Umbilical cord (tissue), 2 donors: Measurements from ENCODE around the gene PGA4.

DNA sequence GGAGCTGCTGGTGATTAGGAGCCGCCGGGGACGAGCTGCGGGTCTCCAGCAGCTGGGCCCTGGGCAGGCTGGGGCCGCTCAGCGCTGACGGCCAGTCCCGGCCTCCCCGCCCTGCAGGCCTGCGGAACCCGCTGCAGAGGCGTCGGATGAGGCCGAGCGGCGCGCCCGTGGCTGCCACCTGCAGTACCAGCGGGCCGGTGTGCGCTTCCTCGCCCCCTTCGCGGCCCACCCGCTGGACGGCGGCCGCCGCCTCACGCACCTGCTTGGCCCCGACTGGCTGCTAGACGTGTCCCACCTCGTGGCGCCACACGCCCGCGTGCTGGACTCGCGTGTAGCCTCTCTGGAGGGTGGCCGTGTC is 10.1 kb downstream of the TMEM132A start:
- RAMPAGE, long total RNA, result no peak

DNA sequence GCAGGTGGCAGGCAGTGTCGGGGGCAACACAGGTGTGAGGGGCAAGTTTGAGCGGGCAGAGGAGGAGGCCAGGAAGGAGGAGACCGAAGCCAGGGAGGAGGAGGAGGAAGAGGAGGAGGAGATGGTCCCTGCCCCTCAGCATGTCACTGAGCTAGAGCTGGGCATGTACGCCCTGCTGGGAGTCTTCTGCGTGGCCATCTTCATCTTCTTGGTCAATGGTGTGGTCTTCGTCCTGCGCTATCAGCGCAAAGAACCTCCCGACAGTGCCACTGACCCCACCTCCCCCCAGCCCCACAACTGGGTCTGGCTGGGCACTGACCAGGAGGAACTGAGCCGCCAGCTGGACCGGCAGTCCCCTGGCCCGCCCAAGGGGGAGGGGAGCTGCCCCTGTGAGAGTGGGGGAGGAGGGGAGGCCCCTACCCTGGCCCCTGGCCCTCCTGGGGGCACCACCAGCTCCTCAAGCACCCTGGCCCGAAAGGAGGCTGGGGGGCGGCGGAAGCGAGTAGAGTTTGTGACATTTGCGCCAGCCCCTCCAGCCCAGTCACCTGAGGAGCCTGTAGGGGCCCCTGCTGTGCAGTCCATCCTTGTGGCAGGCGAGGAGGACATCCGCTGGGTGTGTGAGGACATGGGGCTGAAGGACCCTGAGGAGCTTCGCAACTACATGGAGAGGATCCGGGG is 12.1 kb downstream of the TMEM132A start:
- RAMPAGE, long total RNA, result no peak

DNA sequence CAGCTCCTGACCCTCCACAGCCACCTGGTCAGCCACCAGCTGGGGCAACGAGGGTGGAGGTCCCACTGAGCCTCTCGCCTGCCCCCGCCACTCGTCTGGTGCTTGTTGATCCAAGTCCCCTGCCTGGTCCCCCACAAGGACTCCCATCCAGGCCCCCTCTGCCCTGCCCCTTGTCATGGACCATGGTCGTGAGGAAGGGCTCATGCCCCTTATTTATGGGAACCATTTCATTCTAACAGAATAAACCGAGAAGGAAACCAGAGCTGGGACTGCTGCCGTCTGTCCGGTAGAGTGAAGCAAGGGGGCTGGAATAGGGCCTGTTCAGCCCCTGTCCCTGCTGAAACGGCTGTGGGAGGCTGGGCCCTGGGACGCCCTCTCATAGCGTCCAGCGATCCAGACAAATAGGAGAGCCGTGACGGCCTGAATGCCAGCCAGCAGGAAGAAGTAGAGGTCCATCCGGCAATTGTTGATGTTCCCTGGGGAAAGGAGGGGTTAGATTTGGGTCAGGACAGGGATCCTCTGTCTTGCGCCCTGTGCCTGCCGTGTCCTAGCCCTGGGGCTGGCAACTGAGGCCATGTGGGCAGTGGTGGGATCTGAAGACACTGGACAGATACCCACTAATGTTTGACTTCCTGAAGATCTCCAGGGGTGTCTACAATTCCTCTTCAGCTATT is 12.8 kb downstream of the TMEM132A start:
- RAMPAGE, long total RNA, result no peak

DNA sequence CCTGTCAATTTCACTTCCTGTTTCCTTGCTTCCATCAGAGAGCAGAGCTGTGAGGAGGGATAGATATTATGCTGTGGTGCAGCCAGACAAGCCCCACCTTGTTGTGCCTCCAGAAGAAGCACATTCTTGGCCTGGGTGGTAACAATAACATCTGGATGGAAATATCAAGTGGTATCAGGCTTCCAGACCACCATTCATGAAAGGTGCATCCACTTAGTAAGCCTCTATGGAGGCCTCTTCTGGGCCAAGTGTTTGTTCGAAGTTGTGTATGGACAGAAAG is 40.7 kb upstream of the CD5 start:
- RAMPAGE, long total RNA, result no peak

DNA sequence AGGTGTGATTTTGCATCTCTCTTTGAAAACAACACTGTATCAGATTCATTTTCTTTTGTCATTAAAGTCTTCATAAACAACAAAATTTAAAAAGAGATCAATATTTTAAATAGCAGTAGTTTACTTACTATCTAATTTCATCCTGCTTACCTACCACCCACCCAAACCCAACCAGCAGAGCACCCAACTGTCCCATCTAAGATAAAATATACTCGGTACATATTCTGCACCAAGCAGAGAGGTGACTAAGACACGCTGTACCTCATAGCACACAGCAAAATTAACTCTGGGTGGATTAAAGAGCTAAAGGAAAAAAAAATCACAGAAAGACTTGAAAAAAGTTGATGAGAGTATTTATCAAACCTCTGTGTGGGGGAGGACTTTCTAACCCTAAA is 25.9 kb upstream of the CD5 start:
- RAMPAGE, long total RNA, result no peak

DNA sequence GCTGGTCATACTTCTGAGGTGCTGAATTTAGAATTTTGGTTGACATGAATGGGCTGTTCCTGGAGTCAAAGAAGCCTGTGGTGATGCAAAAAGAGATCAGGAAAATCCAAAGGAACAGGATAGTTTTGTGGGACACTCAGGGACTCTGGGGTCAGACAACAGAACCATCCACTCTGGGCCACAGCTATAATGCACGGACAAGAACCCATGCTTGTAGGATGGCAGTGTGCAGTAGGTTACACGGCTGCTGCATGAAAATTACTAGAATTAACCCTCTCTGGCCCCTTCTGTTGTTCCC is 22.2 kb upstream of the CD5 start:
- RAMPAGE, long total RNA, result no peak

DNA sequence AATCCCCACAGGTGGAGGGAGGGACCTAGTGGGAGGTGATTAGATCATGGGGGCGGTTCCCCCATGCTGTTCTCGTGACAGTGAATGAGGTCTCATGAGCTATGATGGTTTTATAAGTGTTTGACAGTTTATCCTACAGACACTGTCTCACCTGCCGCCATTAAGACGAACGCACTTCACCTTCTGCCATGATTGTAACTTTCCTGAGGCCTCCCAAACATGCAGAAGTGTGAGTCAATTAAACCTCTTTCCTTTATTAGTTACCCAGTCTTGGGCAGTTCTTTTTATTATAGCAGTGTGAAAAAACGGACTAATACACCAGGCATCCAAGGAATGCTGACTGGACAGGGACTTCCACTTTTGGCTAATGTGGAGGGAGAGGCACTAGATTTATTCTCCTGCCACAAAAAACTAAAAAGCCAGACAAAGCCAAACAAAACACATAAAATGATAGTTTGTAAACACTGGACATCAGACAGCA is 8.0 kb downstream of the VPS37C start:
- RAMPAGE, long total RNA, result no peak

- RAMPAGE, long total RNA, result no peak
Observed at GRCh38 chr11:61160269-61160757, 913 bp downstream of the VPS37C start.

- RAMPAGE, long total RNA, result no peak
Observed at GRCh38 chr11:61221914-61222578, at the start of gene PGA4. PGA4 (plus strand) TSS chr11:61222347.

DNA sequence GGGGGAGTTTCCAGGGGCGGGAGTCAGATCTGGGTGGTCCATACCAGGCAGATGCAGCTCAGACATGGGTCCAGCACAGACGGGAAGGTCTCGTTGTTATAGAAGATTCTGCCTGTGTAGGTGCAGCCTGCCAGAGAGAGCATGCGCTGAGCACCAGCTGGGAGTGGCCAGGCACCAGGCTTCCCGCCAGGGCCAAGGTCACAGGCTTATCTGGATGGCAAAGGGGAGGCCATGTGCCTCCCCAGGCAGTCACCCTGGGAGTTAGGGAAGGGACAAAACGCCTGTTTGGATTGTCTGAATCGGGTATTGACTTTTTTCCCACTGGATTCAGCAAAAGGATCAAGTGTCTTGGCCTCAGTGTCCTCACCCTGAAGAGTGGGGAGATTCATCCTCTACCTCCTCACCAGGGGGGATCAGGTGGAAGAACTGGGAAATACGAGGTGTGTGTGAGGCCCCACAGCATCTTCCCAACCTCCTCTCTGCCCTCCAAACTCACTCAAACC is 26.5 kb downstream of the PGA5 start:
- RAMPAGE, long total RNA, result no peak

GRCh38 chr11:61353700-61354120 is 8.0 kb downstream of the CYB561A3 start:
- RAMPAGE, long total RNA, result no peak

DNA sequence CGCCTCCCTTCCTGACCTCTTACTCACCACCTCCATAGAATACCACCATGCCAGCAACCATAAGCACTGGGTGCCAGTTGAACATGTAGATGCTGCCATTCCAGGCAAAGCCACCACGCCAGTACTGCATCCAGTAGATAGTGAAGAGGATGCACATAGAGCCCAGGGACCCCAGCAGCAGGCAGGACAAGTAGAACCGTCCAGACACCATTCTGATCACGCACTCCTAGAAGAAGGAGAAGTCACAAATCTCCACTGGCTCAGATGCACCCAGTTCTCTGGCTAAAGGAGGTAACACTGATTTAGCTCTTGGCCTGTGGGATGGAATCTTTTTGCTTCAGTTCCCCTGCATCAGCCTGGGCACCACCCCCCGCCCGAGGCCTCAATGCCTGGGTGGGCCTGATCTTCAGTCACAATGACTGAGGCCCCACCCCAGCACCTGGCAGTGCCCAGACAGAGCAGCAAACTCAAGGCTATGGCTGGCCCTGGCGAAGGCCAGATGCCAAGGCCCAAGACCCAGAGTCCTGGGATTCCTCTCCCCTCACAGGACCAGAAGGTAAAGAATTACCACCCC is 5.1 kb downstream of the CYB561A3 start:
- RAMPAGE, long total RNA, result no peak

DNA sequence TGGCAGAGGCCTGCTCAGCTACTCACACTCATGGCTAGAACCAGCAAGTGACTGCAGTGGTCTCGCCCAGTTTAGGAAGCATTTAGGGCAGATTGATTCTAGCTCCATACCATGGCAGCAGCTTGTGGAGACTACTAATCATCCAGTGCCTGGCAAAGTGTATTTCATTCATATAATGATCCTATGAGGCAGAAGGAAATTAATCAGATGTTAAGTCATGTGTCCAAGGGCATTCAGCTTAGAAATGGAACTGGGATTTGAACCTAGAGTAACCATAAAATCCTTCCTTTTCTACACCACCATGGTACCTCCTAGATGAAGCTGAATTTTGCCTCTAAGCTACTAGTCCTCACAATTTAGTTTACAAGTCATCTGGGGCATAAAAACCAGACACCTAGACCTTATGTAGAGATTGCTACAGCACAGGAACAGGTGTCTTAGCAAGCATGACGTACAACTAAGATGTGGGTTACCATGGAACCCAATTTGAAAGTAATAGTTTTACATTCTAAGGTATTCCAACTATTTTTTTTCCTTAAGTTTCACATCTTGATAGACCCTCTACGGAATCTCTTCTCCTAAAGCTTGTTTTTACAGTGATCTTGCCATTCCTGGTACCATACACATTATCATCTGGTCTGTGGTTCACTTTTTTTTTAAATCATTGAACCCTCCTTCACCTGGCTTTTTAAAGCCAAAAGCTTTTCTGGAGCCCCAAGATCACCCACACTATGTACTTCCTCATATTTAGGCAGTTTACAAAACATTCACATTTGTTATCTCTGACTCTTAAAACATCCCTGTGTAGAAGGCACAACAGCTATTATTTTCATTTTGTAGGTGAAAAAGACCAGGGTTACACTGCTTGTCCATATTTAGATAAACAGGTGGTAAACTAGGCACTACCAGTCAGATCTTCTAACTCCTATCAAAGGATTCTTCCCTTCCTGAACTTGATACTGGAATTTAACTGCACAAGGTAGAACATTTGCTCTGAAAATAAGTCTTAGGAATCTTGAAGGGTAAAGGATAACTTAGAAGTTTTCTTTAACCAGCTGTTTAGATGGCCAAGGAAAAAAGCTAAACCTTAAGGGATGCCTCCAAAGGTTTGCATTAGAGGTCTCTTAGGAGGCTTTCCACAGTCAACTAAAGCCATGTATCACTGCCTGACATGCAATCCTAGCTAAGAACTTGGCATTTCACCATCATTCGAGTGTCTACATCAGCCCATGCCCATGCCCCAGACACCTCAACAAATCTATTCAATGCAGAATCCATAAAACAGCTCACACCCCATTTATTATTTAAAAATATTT is 9.4 kb downstream of the TMEM216 start:
- RAMPAGE, long total RNA, result no peak

DNA sequence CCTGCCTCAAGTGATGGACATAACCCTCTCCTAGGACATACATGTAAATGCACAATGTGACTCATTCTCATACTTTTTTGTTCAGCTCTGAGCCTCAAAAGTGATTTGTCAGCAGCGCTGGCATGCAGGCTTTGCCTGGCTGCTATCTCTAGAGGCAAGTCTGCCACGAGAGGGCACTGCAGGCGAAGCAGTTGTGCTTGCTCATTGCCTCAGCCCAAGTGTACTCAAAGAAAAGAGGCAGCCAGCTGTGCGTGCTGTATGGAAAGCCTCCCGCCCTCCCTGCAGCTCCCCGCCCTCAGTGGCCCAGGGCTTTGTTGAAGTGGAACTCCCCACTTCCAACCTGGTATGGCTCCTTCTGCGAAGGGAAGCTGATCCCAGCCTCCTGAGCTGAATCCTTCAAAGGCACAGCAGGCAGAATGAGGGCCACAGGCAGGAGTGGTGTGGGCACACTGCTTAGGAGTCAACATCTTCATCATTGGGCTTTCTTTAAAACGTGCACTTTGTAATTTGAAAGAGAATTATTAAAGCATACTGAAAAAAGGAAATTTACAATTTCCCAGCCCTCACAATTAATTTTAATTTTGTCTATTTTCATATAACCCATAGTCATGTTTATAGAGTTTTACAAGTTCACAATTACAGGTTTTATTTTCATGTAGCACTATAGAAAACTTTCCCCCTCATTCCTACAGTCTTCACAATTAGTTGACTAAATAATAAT is 16.4 kb downstream of the SDHAF2 start:
- RAMPAGE, long total RNA, result no peak

DNA sequence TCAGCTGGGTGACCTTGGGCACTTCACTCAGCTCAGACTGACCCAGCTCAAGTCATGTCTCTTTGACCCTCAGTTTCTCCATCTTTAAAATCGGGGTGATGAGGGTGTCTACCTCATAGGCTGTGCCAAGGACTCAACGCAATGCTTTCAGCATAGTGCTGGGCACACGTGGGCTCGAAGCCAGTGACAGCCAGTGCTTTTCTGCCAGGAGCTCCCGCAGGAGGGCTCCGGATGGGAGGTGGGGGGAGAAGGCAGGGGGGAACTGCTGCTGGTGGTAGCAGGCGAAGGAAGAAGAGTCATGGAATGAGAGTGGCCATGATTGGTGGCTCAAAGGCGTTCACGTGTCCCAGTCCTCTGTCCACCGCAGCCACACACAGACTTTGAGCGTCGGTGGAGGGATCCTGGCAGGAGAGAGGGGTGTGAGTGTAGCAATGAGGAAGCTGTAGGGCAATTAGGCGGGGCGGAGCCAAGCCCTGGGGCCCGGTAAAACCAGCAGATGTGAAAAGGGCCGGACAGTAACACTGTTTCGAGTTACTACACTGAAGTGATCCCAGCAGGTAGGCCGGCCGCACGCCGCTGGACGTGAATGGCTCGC is 661 bp upstream of the LRRC10B start:
- RAMPAGE, long total RNA, result no peak

- RAMPAGE, long total RNA, result no peak
Observed at GRCh38 chr11:61540878-61542126, 32.8 kb downstream of the LRRC10B start.

DNA sequence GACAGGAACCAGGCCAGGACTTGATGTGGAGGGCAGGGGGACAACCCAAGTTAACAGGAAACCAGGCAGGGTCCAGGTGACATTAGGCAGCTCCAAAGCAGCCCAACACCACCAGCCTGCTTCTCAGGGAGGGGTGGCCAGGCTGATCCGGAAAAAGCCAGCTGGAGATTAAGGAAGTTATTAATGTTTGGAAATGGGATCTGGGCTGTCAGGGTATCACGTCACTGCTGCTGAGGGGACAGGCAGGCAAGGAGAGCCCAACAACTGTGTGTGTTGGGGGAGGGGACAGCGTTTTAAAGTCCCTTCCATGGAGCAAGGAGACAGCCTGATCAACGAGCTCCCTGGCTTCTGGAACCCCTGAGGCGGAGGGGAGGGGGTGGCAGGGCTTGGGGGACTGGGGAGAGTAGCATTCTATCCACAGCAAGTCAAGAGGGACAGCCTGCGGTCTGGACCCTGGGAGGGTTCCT is 27.2 kb downstream of the SYT7 start:
- RAMPAGE, long total RNA, result no peak

DNA sequence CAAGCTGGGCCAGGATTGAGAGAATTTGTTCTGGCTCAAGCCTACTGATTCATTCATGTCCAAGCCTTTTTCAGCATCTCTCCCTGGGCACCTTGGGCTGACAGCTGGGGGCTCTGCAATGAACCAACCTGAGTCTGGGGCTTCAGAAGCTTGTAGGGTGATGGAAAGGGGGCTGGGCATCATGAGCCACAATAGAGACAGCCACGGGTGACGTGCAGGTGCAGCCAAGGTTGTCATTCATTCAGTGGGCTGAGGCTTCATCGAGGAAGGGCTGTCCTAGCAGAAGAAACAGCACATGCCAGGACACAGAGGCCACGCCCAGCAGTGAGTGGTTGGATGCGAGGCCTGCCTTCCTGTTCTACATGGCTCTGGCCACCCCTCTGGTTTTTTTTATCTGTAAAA is 19.9 kb upstream of the SYT7 start:
- RAMPAGE, long total RNA, result no peak

GRCh38 chr11:61666809-61667457 is 13.3 kb upstream of the DAGLA start:
- RAMPAGE, long total RNA, result no peak

GRCh38 chr11:61706442-61706947 is 26.3 kb downstream of the DAGLA start:
- RAMPAGE, long total RNA, result no peak